H9 (cell line): ENCODE measurements around a stretch of chr22.

- PRO-cap, result no peak
These were observed 94.9 kb downstream of the POTEH start for GRCh38 chr22:15784825-15785027.

DNA sequence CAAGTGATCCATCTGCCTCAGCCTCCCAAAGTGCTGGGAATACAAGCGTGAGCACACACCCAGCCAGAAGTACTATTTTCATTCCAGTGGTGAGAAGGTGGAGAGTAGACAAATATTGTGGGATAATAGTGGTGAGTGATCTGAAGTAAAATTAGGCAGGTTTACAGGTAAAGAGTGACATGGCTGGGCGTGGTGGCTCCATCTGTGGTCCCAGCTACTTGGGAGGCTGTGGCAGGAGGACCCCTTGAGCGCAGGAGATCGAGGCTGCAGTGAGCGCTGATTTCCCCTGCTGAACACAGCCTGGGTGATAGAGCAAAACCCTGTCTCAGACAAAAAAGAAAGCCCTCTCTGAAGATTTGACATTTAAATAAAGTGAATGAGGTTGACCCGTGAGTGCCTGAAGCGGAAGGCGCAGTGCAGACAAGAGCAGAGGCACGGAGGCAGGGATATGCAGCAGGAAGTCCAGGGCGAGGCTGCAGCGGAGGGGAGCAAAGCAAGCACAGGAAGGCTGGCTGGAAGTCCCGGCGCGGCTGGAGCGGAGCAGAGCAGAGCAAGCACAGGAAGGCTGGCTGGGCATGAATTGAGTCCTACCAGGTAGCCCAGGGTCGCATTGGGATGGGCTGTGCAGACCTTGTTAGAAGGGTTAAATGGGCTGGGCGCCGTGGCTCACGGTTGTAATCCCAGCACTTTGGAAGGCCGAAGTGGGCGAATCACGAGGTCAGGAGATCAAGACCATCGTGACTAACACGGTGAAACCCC is 34.4 kb upstream of the SLC25A18 start:
- PRO-cap, result no peak

- PRO-cap, result no peak
These were observed 47.5 kb downstream of the BID start for GRCh38 chr22:17726459-17727390.

DNA sequence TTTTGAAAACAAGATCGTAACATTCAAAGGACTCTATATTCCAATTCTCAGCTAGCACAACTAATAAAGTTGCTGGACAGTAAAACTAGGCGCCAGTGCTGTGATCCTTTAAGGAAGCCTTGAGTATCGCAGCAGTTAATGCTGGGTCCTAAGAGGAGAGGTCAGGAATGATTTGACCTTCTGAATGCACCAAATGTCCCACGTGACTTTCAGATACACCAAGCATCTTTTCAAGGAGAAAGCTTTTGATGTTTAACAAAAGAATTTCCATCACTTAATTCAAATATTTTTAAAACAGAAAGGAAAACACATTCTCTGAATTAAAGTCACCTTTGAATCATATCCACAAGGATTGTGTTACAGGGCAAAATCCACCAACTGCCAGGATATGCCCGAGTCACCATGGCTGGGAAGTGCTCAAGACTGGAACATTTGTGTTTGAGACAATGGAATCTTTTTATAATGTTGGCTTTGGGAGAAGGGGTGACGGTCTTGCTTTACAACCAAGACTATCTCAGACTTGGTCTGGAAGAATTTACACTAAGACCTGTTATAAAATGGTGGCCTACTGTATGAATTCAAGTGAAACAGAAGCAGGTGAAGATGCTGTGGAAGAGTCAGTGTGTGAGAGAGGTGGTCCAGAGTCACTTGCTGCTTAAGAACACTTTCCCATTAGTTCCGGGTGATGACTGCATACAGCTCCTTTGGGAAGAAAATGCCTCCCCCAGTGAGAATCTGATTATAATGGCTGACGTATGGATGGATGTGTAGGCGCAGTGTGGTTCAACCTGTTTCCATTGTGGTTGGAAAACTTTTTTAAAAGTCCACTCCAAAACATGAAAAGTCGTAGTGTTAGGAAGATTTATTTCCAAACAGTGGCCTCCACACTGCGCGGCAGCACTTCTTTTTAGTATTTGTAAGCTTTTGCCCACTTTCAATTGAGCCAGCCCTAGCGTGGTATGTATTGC is 40.7 kb downstream of the BID start:
- PRO-cap, result no peak

DNA sequence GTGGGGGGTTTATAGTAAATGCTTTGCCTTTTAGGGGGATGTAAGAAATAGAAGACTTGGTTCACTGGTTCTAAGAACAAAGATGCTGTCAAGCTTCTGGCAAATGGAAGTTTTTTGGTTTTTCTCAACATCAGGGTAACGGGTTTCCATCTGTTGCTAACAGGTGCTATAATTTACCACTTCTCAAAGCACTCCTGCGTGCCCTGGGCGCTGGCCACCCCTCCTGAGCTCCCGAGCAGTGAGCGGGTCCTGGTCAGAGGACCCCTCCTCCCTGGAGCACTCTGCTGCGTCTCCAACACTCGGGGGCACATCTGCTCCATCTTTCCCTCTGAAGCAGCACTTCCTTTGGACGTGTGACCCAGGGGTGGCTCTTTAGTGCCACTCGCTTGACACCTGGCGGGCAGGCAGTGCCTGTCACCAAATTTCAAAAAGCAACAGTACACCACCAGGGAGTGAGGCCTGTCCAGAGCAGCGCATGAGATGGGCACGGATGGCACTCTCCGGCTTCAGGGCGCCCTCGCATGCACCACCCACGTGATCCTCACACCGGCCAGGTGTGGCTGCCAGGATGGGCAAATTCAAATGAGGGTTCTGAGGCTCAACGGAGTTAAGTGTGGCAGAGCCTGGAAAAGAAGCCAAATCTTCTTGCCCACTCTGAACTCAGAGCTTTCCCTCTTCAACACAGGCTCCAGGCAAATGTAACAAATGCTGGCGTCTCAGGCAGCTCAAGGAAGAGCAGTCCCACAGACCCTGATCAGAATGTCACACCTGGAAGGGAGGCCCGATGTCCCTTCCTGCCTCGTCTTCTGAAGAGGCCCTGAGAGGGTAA is 21.8 kb upstream of the BID start:
- PRO-cap, result no peak

- PRO-cap, result no peak
These were observed 34.8 kb upstream of the BID start for GRCh38 chr22:17809043-17809405.

DNA sequence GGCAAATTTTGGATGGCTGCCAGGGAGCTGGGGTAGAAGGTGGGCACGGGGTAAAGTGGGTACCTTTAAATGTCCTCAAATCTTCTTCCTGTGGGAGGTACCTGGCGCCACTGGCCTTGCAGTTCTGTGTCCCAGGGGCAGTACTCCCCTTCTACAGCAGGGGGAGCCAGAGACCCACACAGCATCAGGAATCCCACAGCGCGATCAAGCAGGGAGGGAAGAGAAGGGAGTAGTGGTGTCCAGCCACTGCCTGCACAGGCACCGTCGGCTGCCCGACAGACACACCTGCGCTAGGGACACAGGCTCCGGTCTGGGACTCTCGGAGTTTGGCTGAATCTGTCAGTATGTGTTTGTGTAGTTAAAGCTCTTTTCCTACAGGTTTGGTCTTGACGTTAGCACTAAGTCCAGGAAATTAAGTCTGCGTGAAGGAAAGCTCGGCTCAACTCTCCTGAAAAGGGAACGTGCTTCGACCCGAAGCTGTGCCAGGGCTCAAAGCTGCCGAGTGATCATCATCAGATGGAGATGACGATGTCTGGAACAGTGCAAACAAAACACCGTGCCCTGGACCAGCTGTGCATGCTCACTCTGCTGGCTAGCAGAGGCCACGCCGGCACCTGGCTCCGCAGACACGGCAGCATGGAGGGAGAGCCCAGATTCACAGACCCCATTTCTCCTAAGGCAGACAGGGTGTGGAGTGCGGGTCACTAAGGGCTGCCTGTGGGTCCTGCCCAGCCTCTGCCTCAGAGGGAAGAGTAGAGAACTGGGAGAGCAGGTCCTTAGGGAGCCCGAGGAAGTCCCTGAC is 55.9 kb upstream of the BID start:
- PRO-cap, result no peak

GRCh38 chr22:17845615-17846254 is 71.5 kb upstream of the BID start:
- PRO-cap, result no peak

- PRO-cap, result no peak
These were observed 77.5 kb upstream of the BID start for GRCh38 chr22:17851694-17852184.

DNA sequence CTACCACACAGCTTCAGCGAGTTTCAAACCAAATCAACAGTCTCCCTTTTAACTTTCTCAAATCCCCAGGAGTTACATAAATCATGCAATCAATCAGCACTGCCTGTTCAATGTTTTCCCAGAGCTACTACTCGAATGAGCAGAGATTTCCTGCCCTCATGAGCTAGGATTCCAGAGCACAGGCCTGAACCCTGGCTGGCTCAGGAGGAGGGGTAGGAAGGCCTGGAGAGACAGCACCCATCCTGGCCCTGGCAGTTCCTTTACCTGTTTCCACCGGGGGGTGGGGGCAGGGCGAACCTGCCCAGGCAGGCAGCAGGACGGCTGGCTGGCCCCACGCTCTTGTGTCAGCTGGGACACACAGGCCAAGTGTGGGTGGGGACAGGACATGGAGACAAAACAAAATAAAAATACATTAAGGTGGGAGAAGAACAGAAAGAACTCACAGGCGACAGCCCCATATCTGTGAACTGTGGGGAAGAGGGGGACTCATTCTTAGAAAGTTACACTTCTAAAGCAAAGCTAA is 109.8 kb upstream of the BID start:
- PRO-cap, result no peak

GRCh38 chr22:17919481-17919969 is 104.8 kb downstream of the MICAL3 start:
- PRO-cap, result no peak

GRCh38 chr22:17941808-17942564 is 82.4 kb downstream of the MICAL3 start:
- PRO-cap, result no peak

GRCh38 chr22:17950900-17951214 is 73.5 kb downstream of the MICAL3 start:
- PRO-cap, result no peak

GRCh38 chr22:17952277-17952601 is 72.1 kb downstream of the MICAL3 start:
- PRO-cap, result no peak

DNA sequence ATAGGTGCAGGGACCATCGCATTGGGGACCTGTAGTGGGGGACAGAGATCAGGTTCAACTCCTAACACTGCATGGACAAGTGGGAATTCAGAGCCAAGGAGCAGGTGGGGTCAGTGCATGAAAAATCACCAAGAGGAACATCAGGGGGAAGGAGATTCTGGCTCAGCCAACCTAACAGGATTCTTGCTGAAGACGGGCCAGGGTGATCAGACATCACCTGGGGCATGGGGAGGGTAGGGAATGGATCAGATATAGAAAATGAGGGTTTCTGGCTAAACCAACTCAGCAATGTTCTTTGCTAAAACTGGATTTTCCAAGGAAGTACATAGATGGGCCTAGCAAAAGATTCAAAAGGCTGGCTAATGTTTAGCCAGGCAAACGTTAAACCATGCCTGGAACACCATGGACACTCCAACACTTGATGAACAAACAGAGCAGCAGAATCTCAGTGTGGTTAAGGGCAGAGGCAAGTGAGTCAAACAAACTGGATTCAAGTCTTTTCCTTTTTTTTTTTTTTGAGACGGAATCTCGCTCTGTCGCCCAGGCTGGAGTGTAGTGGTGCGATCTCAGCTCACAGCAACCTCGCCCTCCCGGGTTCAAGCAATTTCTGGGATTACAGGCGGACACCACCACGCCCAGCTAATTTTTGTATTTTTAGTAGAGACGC is 70.0 kb downstream of the MICAL3 start:
- PRO-cap, result no peak

DNA sequence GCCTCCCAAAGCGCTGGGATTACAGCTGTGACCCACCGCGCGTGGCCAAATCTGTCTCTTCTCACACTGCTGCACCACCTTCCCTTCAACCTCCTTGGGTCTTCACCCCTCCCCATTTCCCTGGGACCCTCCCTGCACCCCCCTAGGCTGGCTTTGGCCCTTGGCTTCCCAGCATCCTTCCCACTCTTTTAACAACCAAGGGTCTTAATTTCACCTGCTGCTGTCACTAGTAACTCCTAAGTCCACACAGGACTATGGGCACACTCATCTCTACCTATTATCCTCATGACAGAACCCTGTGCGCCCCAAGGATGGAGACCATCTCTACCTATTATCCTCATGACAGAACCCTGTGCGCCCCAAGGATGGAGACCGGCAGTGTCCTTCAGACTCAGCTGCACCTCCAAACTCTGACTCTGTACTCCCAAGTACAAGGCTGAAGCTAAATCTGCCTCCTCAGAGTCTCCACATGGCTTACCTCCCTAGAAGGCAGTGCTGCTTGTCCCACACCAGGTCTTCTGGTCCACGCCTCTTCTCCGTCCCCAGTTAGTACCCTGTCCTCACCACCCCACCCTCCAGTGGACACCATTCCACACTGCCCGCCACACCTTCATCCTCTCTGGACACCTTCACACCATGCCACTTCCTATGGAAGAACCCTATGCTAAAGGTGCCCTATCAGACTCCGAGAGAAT is 41.1 kb downstream of the MICAL3 start:
- PRO-cap, result no peak

- PRO-cap, result no peak
These were observed 7.3 kb upstream of the MICAL3 start for GRCh38 chr22:18031597-18032057.

DNA sequence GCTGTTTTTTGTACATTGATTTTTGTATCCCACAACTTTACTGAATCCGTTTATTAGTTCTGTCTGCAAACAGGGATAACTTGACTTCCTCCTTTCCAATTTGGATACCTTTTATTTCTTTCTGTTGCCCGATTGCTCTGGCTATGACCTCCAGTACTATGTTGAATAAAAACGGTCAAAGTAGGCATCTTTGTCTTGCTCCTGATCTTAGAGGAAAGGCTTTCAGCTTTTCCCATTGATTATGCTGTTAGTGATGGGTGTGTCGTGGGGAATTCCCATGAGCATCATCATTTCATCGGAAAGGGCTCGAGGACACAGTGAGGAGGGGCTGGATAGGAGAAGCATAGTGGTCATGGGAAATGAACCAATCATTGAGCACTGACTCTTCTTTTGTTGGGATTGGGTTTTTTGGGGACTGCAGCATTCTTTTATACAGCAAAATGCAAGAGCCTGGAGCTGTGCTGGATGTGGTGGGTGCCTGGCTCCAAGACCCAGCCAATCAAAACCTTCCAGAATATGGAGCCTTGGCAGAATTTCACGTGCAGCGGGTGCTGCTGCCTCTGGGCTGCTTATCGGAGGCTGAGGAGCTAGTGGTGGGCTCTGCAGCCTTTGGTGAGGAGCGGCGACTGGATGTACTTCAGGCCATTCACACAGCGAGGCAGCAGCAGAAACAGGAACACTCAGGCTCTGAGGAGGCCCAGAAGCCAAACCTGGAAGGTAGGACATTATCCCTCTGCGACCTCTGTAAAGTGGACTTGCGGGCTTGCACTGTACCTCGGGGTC is 5.4 kb downstream of the PEX26 start:
- PRO-cap, result no peak

GRCh38 chr22:18113614-18113867 is 2.9 kb downstream of the TUBA8 start:
- PRO-cap, result no peak

GRCh38 chr22:18119608-18120188 is 9.1 kb downstream of the TUBA8 start:
- PRO-cap, result no peak